Hepatocyte (in vitro differentiated cells and primary cell): Measurements from ENCODE around the genes RSPRY1 and CCDC102A.

- RAMPAGE, long total RNA, result no peak
- RRBS, result no CpG with 5 or more reads among the region's 19 CpGs
These were observed 36.6 kb downstream of the CPNE2 start for GRCh38 chr16:57128664-57129605.

DNA sequence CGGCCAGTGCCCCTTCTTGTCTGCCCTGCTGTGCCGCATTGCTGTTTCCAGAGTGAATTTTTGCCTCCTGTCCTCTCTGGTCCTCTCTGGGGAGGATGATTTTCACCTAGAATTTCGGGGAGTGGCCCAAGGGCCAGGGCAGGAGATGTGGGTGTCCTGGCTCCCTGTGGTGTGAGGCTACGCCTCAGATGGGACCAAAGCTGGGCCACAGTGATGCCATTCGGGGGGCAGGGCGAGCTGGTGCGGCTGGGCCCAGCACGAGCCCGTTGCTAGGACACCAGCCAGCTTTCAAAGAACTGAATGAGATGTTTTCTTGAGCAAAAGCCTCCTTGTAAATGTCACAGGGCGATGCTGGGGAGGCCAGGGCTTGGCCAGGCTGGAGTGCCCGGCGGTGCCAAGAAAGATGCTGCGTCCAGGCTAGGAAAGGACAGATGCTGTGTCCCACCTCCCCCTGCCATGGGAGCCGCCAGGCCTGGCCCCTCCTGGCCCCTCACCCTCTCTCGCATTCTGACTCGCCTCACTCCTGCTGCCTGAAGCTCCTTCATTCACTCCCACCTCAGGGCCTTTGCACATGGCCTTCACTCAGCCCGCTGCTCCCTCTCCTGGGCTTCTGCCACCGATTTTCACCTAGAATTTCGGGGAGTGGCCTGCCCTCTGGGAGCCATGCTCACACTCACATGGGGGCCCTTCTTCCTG lies 39.0 kb downstream of the CPNE2 start:
- RAMPAGE, long total RNA, result no peak
- RRBS, result no CpG with 5 or more reads among the region's 19 CpGs

- RAMPAGE, long total RNA, result no peak
- RRBS, result no CpG with 5 or more reads among the region's 11 CpGs
These were observed 35.3 kb downstream of the PSME3IP1 start for GRCh38 chr16:57150292-57151209.

- RAMPAGE, long total RNA, result no peak
- RRBS, result under 1% methylated on average over 9 of the region's 56 CpGs
These were observed at the start of gene RSPRY1 for GRCh38 chr16:57186215-57187092. Gene RSPRY1 (plus strand): TSS chr16:57186329.

- RAMPAGE, long total RNA, result no peak
- RRBS, result no CpG with 5 or more reads among the region's 9 CpGs
These were observed 17.9 kb downstream of the CCL17 start for GRCh38 chr16:57422270-57423052.

GRCh38 chr16:57472703-57474073 lies 10.7 kb downstream of the POLR2C start:
- RAMPAGE, long total RNA, result no peak
- RRBS, result no CpG with 5 or more reads among the region's 28 CpGs

- RAMPAGE, long total RNA, result no peak
- RRBS, result 95% methylated on average over 5 of the region's 38 CpGs
These were observed 18.1 kb downstream of the CCDC102A start for GRCh38 chr16:57517986-57518920.

DNA sequence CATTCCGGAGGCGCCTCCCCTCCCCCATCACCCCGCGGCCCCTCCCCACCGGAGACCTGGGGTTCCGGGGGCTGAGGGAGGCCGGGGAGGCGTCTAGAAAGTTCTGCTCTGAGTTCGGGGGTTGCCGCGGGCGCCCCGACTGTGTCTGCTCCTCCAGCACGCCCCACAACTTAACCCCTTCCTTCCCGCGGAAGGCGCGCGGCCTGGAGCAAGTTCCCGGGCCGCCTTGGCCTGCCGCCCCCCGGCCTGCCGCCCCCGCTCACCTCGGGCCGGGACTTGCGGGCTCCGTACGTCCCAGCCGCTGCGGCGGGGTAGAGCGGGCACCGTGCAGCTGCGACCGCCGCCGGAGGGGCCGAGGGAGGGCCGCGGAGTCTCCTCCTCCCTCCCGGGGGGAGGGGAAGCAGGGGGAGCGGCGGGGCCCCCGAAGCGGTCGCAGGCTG lies at the start of gene CCDC102A:
TSS of gene CCDC102A (minus strand) at position 335 of the 440 bp plus-strand sequence.
- RAMPAGE, long total RNA, result no peak
- RRBS, result 2% methylated on average over 25 of the region's 48 CpGs

- RAMPAGE, long total RNA, result no peak
- RRBS, result no CpG with 5 or more reads among the region's 7 CpGs
These were observed 39.6 kb upstream of the ADGRG1 start for GRCh38 chr16:57588884-57589267.

DNA sequence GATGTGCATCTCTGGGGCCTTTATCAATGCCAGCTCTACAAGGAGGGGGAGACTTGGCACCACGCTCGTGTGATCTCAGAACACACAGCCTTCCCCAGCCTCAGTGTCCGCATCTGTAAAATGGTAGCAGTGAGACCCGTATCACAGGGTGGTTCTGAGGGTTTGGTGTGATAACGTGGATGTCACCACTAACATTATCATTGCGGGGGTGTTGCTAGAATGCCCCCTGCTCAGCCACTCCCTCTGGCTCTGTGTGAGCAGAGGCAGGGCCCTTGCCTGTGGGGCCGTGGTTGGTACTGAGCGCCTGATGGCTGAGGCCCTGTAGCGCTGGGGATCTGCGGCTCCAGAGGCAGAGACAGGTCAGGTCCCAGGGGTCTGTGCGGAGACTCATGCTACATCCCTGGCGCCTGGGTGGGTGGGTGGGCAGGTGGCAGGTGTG lies 18.2 kb downstream of the ADGRG1 start:
- RAMPAGE, long total RNA, result no peak
- RRBS, result no CpG with 5 or more reads among the region's 12 CpGs

DNA sequence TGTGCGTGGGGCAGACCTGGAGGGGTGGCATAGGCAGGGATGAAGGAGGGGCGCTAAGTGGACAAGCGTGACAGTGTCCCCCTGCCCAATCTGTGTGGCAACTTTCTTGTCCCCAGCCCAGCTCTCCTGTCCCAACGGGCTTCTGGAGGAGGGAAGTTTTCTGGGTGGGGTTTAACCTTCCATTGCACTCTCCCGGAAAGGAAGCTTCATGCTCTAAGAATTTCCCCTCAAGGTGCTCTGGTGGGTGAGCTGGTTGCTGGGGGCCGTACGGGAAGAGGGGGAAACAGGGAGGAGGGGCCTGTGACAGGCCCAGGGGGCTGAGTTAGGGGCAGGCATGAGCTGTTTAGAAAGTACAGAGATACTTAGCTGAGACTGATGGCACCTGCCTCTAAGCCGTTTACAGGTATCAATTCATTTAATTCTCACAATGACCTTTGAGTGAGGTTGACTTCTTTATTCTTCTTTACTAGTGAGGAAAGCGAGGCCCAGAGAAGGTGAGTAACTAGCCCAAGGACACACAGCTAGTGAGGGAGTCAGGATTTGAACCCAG lies 18.7 kb downstream of the ADGRG1 start:
- RAMPAGE, long total RNA, result no peak
- RRBS, result no CpG with 5 or more reads among the region's 9 CpGs

DNA sequence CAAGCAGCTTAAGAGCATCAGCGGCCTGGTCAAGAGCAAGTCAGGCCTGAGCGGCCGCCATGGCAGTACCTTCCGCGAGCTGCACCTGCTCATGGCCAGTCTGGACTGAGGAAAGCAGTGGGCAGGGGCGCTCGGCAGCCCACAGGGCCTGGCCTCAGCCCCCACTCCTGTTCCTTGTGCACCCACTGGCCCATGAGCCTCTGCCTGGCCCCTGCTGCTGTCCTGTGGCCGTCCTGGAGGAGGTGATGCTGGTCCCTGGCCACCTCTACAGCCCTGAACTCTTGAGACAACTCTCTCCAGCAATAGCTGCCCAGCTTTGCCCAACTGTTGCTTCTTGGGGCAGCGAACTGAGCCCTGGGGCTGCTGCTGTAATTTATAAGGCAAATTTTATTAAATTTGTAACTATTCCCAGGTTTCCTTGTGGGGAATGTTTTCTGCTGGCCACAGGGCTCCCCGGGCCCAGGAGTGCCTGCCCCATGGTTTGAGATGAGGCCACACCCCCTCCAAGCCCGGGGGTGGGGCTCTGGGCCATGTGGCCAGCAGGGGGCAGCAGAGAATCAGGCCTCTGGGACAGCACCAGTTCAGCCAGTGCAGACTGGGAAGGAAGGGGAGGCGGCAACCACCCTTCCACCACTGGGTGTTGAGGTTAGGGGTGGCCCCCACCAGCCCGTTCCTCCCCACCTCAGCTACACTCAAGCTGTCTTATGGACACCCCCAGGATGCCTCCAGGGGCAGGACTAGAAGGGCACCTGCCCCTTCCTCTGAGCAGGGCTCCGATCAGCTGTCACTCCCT lies 21.5 kb downstream of the KATNB1 start:
- RAMPAGE, long total RNA, result no peak
- RRBS, result 2% methylated on average over 2 of the region's 14 CpGs

- RAMPAGE, long total RNA, result no peak
- RRBS, result 9% methylated on average over 21 of the region's 49 CpGs
These were observed 4.6 kb downstream of the KIFC3 start for GRCh38 chr16:57797489-57798381.

DNA sequence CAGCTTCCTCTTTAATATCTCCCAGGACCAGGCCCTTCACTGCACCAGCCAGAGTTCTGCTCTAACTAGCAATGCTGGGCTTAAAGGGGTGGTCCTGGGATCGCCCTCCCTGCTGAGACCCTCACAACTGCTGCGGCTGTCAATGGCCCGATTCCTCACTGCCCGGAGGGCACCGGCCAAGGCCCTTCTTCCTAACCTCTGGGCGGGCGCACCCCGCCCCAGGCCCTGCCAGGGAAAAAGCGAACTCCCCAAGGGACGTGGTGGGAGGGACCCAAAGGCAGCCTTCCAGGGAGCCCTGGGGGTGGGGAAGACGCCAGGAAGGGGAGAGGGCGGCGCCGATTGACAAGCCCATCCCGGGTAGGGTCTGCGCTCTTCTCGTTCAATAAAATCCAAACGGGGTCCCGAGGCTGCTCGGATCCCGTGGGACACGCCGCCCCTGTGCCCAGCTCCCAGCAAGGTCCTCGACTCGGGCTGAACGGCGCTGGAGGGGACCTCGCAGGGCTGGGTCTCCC lies 521 bp downstream of the KIFC3 start:
- RAMPAGE, long total RNA, result no peak
- RRBS, result no CpG with 5 or more reads among the region's 28 CpGs

DNA sequence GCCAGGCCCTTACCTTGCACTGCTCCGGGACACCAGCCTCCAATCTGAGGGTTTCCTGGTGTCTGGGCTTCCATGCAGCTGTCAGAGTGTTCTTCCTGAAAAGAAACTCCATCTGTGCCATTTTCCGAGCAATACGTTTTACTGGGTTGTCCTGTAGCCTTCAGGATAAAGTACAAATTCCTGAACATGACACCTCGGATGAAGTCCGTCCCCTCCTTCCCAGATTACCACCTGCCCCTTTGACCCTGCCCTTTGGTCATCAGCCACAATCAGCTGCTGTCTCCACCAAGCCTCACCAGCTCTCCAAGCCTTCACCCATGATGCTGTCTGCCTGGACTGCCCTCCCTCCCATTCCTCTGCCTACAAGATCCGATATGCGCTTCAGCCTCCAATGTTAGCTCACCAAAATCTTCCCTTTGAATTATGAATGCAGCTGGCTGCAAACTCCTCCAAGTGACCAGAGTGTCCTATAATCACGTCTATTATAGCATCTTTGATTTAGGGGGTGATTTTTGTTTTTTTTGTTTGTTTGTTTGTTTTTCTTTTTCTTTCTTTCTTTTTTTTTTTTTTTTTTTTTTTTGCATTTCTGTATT lies 60.5 kb upstream of the KIFC3 start:
- RAMPAGE, long total RNA, result no peak
- RRBS, result no CpG with 5 or more reads among the region's 8 CpGs

DNA sequence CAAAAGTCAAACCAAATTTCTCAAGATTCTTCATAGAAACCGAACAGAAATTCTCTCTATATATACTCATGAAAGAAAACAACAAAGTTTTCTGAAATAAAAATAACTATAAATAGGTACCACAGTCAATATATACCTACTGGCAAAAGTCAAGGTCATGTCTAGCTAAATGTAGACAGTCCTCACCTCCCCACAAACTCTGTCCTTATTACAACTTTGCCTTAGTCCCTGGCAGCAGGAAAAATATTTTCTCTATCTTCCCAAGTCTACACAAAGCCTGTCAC lies 2.8 kb downstream of the CFAP20 start:
- RAMPAGE, long total RNA, result no peak
- RRBS, result no CpG with 5 or more reads among the region's 1 CpG

GRCh38 chr16:58265416-58266066 lies 15.8 kb downstream of the CCDC113 start:
- RAMPAGE, long total RNA, result no peak
- RRBS, result no CpG with 5 or more reads among the region's 14 CpGs

- RAMPAGE, long total RNA, result no peak
- RRBS, result 60% methylated on average over 1 of the region's 20 CpGs
These were observed 25.2 kb downstream of the GINS3 start for GRCh38 chr16:58417258-58418027.

GRCh38 chr16:58519214-58520392 lies 4.3 kb downstream of the SETD6 start:
- RAMPAGE, long total RNA, result no peak
- RRBS, result no CpG with 5 or more reads among the region's 5 CpGs

GRCh38 chr16:58546188-58546694 lies 30.9 kb downstream of the SETD6 start:
- RAMPAGE, long total RNA, result no peak
- RRBS, result no CpG with 5 or more reads among the region's 5 CpGs